ENCODE measurements around a stretch of chr7.

DNA sequence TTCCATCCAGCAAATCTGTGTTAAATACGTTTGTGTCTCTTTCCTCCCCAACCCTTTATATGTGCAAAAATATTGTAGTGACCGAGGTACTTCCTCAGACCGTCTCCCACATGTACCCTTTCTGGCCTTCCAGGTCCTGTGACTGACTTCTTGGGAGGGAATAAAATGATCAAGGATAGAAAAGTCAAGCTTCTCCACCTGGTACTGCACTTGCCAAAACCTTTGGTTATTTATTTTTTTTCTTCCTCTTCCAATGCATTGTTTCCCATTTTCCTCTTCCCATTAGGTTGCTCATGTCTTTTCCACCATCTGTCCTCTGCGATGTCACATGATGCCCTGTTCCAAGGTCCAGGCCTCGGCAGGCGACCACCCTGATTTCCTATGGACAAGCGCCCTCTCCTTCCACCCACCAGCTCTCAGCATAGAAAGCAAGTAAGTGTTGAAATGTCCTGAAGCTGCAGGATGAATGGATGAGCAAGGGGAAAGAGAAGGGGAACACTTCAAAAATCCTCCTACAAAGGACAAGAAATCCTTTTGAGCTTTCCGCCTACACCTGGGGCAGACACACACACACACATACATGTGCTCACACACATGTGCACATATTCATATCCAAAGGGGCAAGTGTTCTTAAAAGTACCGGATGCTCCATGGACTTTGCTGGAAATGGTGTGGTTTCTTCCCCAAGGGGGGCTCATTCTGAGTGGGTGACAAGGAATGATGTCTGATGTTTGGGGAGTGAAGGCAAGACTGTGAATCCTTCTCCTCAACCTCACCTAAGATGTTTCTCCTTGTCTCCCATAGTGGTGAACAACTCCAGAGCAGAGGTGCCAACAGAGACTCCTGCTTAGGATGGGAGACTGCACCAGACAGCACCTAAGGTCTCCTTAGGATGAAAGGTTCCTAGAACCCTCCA, 448.0 kb downstream of the PLXNA4 start:
- PRO-cap, result no peak

DNA sequence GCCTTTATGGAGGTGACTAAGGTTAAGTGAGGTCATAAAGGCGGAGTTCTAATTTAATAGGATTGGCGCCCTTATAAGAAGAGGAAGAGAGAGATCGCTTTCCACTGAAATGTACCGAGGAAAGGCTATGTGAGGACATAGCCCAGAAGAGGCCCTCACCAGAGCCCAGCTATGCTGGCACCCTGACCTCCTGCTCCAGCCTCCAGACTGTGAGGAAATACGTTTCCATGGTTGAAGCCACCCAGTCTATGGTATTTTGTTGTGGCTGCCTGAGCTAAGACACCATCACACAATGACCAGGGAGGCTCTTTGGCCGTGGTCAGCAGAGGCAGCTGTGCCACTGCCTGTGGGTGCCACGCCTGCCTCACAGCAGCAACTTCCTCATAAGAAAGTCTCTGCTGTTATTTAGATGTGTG, 182.6 kb upstream of the PLXNA4 start:
- PRO-cap, result no peak

- PRO-cap, result no peak
Observed at GRCh38 chr7:132929440-132929884, 152.4 kb downstream of the CHCHD3 start.

DNA sequence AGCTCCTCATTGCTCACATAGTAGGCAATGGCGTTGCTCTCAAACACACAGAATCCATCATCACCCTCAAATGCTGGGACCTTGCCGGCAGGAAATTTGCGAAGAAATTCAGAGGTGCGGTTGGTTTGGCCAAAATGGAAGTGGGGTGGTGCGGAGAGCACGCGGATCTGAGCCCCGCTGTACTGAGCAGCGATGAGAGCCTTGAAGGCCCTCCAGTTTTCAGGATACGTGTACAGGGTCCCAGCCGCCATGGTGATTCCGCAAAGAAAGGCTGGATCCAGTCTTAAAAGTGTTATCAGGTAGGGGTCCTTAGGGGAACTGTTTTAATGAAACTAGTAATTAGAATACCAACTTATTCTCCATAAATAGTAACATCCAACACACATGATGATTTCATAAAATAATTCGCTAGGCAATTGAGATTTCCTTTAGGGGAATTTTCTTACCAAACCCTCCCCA, 46.2 kb downstream of the CHCHD3 start:
- PRO-cap, result no peak

GRCh38 chr7:133053264-133053865, 28.5 kb downstream of the CHCHD3 start:
- PRO-cap, result unidirectional peak, minus-strand start at chr7:133053407

- PRO-cap, result no peak
Observed at GRCh38 chr7:133504585-133505287, 251.9 kb downstream of the EXOC4 start.

DNA sequence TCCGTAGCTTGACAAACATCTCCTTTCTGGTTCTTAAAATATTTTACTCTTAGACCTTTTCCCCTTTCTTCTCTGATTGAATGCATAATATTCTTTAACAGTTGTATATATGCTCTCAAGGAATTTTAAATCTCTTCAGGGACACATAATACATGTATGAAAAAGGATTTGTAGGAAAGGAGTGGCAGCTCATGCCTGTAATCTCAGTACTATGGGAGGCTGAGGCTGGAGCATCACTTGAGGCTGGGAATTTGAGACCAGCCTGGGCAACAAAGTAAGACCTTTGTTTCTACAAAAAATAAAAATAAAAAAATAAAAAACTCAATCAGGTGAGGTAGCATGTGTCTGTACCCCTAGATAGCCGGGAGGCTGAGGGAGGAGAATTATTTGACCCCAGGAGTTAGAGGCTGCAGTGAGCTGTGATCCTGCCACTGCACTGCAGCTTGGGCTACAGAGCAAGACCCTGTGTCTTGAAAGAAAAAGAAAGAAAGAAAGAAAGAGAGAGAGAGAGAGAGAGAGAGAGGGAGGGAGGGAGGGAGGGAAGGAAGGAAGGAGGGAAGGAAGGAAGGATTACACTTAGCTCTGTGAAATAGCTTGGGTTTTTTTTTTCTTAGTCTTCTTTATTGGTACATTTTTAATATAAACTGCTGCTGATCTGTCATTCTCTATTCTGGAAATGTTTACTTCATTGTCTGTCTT, 285.6 kb downstream of the EXOC4 start:
- PRO-cap, result no peak

DNA sequence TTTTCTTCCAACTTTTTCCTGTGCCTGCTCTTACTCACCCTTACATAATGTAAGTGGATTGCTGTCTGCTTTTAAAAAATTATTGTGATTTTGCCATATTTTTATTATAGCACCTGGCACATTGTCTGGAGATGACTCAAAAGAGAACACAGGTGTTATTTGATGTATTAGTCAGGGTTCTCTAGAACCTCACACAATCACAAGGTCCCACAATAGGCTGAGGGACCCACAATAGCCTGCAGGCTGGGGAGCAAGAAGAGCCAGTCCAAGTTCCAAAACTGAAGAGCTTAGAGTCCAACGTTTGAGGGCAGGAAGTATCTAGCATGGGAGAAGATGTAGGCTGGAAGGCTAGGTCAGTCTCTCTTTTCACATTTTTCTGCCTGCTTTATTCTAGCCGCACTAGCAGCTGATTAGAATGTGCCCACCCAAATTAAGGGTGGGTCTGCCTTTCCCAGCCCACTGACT, 390.1 kb downstream of the EXOC4 start:
- PRO-cap, result no peak

- PRO-cap, result no peak
Observed at GRCh38 chr7:133670616-133671391, 417.9 kb downstream of the EXOC4 start.

- PRO-cap, result no peak
Observed at GRCh38 chr7:133767675-133768329, 359.3 kb upstream of the LRGUK start.

- PRO-cap, result no peak
Observed at GRCh38 chr7:133947425-133948056, 179.6 kb upstream of the LRGUK start.

DNA sequence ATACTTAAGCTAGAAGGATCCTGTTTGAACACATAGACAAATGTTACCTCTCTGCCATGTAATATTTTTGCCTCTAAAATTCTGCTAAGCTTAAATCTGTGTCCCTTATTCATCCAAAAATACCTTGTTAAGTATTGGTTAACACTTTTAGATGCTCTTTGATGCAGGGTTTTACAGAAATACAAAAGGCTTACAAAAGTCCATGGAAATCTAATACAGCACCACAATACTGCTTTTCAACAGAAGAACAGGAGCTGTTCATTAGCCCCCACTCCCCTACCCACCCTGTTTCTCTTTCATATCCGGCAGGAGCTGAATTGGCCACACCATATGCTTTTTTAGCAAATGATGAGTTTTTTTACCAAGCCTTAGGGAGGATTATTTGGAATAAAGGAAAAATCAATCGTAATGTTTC, 143.5 kb upstream of the LRGUK start:
- PRO-cap, result no peak

GRCh38 chr7:134026220-134026978, 100.7 kb upstream of the LRGUK start:
- PRO-cap, result no peak

DNA sequence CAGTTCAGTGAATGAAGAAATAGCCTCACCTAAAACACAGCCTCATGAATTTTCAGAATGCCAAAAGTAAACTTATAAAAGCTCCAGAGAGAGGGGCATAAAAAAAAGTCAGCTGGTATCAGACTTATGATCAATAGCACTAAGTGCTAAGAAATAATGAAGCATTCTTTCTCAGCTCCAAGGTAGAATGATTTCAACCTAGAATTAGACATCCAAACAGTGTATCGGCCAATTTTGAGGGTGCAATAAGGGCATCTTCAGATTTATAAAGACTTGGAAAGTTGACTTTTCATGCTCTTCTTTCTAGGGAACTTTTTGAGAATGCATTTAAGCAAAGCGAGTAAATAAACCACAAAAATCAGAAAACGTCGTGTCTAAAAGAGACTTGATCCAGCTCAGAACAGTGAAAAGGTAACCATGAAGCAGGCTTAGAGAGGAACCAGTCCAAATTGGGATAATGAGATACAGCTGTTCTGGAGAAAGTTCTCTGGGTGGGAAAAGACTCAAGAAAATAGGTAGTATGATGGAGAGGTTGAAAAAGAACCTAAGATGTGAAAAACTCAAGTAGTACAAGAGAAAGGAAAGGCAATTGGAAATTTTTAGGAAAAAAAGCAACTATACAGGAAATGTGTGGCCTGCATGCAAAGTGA, 93.3 kb upstream of the LRGUK start:
- PRO-cap, result no peak

GRCh38 chr7:134209322-134209833, 82.2 kb downstream of the LRGUK start:
- PRO-cap, result no peak

DNA sequence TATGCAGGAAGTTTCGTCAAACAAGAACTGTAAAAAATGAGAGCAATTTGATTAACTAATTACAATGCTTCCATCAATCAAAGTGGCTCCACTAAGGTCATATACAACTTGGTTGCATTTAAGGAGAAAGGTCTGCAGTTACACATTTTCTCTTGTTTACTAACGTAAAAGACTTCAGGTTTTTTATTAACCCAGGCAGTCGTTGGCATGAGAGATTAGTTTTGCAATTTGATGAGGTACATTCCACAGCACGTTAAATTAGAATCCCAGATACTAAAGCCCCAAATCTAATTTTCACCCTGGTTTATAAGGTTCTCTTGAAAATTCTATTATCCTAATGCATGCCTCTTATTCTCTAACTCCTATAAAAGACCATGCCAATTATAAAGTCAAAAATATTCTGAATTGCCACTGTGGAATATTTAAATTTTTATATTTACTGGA, 37.9 kb downstream of the SLC35B4 start:
- PRO-cap, result no peak

- PRO-cap, result no peak
Observed at GRCh38 chr7:134315657-134316178, 1.0 kb downstream of the SLC35B4 start.

DNA sequence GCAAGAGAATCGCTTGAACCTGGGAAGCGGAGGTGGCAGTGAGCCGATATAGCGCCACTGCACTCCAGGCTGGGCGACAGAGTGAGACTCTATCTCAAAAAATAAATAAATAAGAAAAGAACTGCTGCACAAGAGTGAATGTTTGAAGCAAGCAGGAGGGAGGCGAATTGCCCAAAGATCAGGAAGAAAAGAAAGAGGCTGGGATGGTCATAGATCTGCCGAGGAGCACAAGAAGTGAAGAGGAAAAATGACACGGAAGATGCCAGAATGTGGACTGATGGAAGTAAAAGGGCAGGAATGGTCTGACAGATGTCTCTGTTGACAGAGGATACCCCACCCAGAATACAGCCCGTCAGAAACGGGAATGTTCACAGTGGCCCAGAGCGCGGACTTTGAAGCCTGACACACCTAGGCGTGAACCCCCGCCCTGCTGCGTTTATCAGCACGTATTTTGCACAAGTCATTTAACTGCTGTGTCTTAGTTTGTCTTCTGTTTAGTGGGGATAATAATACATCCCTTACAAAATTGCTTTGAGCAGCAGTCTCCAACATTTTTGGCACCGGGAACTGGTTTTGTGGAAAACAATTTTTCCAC, 27.2 kb downstream of the AKR1B1 start:
- PRO-cap, result no peak

DNA sequence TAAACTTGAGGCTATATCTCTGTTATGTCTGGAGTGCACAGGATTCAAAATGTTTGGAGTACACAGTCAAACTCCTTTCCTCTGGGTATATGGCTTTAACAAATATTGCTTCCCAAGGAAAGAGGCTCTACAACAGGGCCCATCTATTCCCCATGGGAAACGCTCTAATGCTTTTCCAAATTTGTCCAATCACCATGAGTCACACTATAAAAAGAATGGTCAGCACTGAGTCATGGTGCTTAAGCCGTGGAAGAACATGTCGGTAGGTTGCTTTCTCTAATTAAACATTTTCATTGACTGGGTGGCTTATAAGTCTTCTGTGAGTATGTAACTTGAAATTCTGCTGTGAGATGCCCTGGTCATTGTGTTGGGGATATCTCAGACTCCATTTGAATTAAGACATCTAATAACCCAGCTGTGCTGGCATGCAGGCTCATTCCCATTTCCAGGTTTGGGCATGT, 11.5 kb upstream of the AKR1B10 start:
- PRO-cap, result no peak

GRCh38 chr7:134533509-134533841, 6.1 kb downstream of the AKR1B10 start:
- PRO-cap, result no peak

Measured in tibial artery (tissue), 1 donor.